Pulmonary artery (tissue), 1 donor: ENCODE results near the genes ARSL, PRKX, NLGN4X, VCX2, FAM9B and TBL1X.

- PRO-cap: no peak
These were observed at the start of gene ARSL for GRCh38 chrX:2963792-2964903. ARSL (minus strand) TSS chrX:2964341.

- PRO-cap: no peak
These were observed 74.6 kb downstream of the MXRA5 start for GRCh38 chrX:3271788-3272370.

DNA sequence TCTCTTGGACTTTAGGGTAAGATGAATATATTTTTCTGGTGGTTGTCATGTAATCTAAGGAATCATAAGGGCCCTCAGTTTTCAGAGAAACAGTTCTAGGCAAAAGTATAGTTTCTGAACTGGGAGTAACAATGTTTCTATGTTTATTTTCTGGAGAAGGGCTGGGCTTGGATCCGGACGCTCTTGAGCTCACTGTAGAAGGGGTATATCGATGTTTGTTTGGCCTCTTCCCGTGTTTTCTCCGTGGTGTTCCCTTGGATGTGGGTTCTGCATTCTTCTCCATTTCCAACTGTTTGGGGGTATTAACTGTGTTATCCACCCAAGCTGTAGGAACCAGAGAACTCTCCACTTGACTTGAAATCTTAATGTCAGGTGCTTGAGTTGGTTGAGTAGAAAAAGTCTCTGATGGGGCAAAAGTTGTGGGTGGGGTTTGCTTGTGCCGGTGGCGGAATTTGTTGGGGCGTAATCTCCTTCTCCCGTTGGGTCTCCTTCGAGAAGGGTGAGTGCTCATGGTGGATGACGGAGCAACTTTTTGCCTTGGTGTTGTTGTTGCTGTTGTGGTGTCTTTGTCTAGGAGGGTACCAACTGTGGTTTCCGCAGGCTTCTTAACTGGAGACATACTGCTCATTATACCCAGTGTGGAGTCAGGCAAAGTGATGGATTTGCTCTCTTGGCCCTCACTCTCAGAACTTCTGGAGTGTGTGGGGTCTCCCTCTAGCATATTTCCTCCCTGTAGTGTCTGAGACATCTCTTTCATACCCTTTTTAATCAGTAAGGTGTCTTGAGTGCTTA, 24.5 kb downstream of the MXRA5 start:
- PRO-cap: no peak

DNA sequence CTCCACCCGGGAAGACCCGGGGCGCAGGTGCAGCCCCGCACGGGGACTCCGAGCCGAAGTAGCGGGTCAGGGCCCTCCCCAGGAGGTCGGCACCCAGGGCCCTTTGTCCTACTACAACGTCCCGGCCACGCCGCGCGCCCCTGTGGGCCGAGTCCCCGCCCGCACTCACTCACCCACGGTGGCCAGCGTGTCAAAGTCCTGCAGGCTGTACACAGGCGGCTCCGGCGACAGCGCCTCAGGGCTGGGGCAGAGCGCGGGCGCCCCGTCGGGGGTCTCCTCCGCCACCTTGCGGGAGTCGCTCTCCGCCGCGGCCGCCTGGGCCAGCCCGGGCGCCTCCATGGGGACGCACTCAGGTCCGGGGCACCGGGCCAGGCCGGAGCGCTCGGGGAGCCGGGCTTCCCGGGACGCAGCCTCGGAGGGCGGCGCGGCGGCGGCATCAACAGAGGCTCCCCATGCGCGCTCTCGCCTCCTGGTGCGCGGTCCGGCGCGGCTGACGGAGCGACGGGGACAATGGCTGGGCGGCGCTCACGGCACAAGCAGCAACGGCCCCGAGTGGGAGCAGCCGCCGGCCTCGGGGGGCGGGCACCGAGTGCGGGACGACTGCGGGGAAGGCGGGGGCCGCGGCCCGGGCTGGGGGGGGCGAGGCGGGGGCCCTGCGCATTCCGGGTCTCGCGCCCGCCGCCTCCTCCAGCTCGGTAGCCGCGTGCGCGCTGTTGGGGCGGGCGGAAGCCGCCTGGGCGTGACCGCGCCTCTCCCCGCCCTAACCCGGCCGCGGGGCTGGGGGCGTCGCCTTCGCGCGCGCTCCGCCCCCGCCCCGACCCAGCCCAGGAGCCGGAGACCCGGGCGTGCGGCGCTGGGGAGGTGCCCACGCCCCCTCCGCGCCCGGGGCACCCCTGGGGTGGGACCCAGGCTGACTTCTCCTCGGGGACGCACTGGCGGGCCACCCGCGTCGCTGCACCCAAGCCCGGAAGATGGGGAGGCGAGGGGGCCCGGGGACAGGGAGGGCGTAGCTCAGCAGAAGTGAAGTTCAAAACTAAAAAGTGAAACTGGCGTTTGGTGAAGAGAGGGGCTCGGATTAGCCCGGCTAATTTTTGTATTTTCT, at the start of gene PRKX:
TSS of gene PRKX (minus strand) at position 735 of the 1,102 bp plus-strand sequence.
- PRO-cap: bidirectional peak, plus-strand start at position 846 of the sequence, minus-strand start at position 701 of the sequence

- PRO-cap: no peak
These were observed 1.1 kb downstream of the NLGN4X start for GRCh38 chrX:6227644-6227947.

- PRO-cap: no peak
These were observed at the start of gene NLGN4X for GRCh38 chrX:6228591-6229381. NLGN4X (minus strand) TSS chrX:6228867.

- PRO-cap: no peak
These were observed 216.0 kb upstream of the STS start for GRCh38 chrX:6931535-6931987.

DNA sequence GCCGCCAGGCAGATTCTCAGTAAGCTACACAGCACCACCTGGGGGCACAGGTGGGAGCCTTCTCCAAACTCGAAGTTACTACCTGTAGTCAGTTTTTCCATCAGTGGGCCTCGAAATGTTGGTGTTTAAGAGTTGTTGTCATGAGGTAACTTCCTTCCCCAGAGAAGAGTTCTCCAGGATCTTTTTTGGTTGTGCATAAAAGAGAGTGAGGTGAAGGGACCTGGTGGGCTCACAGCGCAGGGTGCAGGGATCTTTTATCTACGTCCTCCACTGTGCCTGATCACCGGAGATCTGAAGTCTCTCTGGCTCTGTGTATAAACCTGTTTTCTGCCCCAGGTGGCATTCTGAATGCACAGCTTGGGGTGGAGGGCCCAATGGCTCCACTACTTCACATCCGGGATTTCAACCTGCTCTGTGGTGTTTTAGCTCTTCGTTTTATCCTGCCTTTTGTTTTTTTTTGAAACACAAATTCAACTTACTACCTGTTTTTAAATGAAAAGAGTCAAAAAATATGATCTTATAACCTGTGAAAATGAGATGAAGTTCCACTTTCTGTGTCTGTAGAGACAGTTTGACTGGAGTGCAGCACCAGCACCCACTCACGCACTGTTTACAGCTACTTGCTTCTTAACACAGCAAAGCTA, 58.3 kb upstream of the STS start:
- PRO-cap: no peak

- PRO-cap: unidirectional peak, minus-strand start at chrX:7109443
These were observed 38.3 kb upstream of the STS start for GRCh38 chrX:7108919-7109833.

DNA sequence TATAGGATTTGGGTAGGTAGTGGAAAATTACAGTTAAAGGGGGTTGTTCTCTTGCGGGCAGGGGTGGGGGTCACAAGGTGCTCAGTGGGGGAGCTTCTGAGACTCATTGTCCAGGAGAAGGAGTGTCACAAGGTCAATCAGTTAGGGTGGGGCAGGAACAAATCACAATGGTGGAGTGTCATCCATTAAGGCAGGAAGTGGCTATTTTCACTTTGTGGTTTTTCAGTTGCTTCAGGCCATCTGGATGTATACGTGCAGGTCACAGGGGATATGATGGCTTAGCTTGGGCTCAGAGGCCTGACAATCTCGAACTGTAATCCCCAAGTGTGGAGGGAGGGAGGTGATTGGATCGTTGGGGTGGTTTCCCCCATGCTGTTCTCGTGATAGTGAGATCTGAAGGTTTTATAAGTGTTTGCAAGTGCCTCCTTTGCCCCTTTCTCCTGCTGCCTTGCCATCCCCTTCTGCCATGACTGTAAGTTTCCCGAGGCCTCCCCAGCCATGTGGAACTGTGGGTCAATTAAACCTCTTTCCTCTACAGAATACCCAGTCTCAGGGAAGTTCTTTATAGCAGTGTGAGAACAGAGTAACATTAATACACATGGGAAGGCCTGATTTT, 36.7 kb upstream of the STS start:
- PRO-cap: no peak

GRCh38 chrX:7925843-7926201, 1.4 kb downstream of the PNPLA4 start:
- PRO-cap: no peak

- PRO-cap: no peak
These were observed at the start of gene VCX2 for GRCh38 chrX:8171211-8171613. VCX2 (minus strand) TSS chrX:8171267.

GRCh38 chrX:9033974-9034291, at the start of gene FAM9B:
FAM9B (minus strand) TSS chrX:9034127.
- PRO-cap: no peak

GRCh38 chrX:9336334-9336641, 128.6 kb upstream of the TBL1X start:
- PRO-cap: no peak

GRCh38 chrX:9340848-9342054, 123.6 kb upstream of the TBL1X start:
- PRO-cap: unidirectional peak, plus-strand start at chrX:9341404

DNA sequence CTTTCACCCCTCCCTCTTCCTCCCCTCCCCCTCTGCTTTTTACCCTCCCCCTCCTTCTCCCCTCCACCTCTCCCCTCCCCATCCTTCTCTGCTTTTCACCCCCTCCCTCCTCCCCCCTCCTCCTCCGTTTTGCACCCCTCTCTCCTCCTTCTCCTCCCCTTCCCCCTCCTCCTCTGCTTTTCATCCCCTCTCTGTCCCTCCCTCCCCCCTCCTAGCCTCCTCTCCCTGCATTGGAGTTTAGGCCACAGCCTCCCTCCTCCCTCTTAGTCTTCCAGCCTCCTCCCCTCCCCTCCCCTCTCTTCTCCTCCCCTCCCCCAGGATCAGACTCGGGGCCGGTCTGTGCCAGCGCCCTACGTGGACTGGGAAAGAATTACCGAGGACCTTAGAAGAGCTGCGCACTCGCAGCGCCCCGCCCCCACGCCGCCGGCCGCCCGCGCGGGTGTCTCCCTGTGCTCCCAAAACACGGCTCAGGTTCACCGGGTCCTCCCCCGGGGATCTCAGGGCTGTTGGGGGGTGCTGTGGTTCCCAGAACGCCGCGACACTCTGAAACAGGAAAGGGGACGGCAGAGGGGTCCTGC, 122.4 kb upstream of the TBL1X start:
- PRO-cap: no peak

- PRO-cap: no peak
These were observed 1.9 kb upstream of the TBL1X start for GRCh38 chrX:9462821-9463520.

DNA sequence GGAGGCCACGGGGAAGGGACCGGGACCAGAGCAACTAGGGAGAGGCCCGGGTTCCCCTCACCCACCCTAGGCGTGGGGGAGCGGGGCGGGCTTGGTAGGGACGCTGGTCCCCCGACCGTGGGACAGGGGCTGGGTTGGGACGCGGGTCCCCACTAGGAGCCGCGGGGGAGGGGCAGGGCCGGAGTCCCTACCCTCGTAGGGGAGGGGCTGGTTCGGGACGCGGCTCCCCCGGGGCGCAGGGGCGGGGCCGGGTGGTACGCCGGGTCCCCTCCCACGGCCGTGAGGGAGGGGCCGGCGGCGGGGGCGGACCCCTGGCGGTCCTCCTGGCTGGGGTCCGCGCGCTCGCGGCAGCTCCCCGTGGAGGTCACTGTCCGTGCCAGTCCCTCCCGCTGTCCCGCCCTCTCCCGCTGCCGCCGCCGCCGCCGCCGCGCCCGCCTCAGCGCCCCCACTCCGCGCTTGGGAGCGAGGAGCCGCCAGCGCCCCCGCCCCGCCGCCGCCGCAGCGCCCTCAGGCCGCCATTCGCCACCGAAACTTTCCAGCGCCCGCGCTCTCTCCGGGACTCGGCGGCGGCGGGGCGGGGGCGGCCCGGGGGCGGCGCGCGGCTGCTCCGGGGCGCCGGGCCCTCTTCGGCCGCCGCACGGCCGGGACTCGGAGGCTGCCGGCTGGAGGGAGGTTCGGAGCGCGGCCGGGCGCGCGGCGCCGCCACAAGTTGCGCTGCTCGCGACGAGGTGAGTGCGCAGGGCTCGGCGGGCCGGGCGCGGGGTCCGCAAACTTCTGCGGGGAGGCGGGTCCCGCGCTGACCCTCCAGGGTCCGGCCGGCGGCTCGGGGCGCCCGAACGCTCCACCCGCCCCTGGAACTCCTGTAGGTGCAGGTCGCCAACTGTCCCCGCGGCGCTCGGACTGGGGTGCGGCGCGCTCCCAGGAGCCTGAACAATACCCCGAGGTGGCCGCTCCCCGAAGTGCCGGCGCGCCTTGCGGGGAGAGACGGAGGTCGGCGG, at the start of gene TBL1X:
TSS of gene TBL1X (plus strand) at position 339 of the 998 bp plus-strand sequence.
- PRO-cap: unidirectional peak, plus-strand start at position 282 of the sequence; unidirectional peak, plus-strand start at position 379 of the sequence

DNA sequence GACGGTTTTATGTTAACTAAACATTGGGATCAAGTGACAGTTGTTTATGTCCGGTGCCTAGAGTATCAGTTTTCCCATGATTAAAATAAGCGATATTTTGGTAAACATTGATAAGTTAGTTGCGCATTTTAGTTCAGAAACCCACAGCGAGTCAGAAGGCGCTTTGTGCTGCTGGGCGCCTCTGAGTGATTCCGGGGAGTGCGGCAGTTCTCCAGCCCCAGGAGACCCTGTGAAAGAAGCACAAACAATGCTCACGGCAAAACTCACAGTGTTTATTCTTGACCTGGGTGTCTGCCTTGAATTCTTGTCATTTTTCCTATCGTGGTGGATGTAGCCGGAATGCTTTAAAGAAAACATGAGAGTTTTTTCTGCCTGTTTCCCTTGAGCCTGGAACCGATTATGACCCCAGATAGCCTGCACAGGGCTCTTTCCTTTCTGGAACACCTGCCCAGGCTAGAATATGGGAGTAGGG, 6.7 kb downstream of the TBL1X start:
- PRO-cap: no peak

GRCh38 chrX:9519920-9520667, 55.2 kb downstream of the TBL1X start:
- PRO-cap: no peak